ENCODE data around the gene HLTF.

GRCh38 chr3:147423213-147423538 is 14.0 kb downstream of the ZIC1 start:
- CAGE, long polyA plus RNA: no peak
- RRBS: no CpG with 5 or more reads among the region's 20 CpGs

- CAGE, long polyA plus RNA: no peak
- RRBS: no CpG with 5 or more reads among the region's 2 CpGs
Observed at GRCh38 chr3:147732340-147732594, 323.1 kb downstream of the ZIC1 start.

- CAGE, long polyA plus RNA: no peak
- RRBS: no CpG with 5 or more reads among the region's 2 CpGs
Observed at GRCh38 chr3:148735560-148735899, 37.8 kb downstream of the AGTR1 start.

DNA sequence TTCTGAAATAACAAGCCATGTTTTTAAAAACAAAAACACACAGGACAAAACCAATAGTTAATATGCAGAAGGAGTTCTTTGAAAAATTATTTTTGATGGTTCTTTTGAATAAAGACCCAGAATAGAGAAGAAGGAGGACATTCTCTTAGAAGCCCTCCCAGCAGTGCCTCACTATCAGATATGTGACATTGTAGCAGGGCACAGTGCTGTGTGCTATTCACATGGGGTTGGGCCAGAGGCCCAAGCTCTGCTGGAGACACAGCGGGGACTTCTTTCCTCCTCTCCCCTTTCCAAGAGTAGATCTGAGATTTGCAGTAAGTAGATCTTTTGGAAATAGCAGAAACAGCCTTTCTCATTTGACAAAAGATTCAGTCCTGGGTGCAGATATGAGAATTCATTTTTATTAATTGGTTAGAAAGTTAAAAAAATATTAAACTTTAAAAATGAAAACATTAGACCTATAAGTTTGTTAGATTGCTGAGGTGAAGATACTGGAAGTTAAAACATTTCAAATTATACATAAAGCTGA is 6.3 kb downstream of the GYG1 start:
- CAGE, long polyA plus RNA: no peak
- RRBS: no CpG with 5 or more reads among the region's 1 CpG

DNA sequence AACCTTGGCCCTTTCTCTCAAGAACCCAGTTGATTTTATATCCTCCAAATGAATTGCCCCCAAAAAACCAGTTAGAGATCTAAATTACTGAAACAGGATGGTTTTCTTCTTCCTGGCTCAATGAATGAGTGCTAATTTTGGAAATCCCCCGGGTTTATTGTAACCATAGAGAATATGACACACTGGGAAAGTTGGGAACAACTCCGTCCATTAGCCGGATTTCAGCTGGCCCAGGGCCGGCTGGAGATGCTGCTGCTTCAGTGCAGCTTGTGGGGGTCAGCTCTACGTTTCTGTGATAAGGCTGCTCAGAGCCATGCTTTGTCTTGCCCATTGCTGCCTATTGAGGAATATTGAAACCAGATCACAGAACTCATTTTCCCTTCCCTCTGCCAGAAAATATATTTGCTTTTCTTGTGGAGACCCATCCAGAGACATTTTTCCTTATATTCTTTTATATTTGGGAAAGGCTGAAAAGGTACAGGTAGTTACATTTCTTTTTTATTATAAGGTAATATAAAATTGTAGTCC is 20.4 kb downstream of the GYG1 start:
- CAGE, long polyA plus RNA: no peak
- RRBS: 97% methylated on average over 2 of the region's 5 CpGs

DNA sequence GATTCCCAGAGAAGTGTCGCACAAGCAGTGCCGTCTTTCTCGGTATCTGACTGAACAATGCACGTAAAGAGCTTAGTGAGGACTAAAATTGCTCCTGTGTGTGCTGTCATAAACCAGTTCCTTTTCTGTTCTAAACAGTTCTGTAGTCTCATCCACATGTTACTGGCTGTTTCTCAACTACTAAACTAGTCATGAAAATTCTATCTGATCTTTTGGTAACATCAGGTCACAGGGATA is 25.5 kb downstream of the GYG1 start:
- CAGE, long polyA plus RNA: no peak
- RRBS: no CpG with 5 or more reads among the region's 4 CpGs

DNA sequence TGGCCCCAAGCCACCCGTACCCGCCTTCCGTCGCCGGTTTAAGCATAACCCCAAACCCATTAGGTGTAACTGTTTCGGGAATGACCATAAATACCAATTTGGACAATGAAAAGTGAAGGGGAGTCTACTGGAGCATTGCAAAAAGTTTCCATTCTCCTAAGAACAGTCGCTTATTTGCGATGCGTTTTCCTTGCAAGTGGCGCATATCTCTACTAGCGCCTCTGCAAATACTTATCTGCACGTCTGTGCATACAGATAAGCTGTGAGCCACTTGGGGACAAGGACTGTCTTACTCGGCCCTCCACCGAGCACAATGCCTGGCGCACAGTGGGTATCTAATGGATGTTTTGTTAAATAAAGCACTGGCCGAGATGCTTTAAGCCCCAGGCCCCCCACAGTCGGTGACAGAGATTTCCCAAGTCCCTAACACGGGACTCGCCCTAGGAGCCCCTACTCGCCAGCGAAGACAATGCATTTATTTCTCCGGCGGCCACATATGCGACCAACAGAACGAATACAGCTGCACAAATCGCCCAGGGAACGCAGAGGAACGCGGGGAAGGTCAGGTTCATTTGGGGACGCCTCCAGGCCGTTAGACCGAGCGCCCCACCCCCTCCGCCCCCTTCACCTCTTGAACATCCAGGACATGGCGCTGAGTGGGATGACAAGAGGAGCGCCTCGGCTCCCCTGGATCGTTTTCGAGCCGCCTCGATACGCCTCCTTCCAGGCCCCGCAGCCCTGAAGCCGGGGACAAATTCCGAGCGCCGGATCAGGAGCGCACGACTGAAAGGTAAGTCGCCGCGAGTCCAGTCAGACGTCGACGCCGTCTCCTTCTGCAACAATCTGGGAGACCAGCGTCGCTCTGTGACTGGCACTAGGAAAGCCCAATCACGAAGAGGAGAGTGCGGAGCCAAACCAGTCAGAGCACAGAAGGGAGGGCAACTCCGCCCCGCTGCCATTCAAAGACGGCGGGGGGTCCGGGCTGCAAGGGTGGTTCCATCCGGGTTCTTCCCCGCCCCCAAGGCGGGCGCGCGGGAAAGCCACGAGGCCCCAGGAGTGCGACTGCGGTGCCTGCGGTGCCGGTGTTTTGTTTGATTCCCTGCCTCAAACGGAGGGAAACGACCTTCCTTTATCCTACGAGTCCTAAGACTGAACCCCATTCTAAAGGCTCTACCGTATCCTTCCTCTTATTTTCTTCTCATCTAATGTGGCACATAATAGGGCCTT is at the start of gene HLTF:
Gene HLTF (minus strand): TSS at position 845 of the 1,227 bp plus-strand sequence.
- CAGE, long polyA plus RNA: no peak
- RRBS: 3% methylated on average over 10 of the region's 80 CpGs

DNA sequence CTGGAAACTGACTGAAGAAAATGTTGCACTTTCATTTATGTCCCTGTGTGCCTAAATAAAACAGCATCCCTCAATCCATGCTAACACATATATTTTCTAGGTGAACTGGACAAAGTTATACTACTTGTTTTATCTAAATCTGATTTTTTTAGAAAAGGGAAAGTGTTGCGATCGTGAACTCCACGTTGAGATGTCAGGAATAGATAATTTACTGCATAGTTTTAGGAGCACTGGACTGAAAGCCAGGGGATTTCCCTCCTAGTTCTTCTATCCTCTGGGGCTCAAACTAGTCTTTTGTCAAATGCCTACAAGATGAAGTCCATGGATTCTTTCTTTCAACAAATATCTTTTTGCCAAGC is 679 bp upstream of the HPS3 start:
- CAGE, long polyA plus RNA: no peak
- RRBS: no CpG with 5 or more reads among the region's 3 CpGs

GRCh38 chr3:149179855-149180616 is 41.6 kb downstream of the CP start:
- CAGE, long polyA plus RNA: no peak
- RRBS: no CpG with 5 or more reads among the region's 7 CpGs

DNA sequence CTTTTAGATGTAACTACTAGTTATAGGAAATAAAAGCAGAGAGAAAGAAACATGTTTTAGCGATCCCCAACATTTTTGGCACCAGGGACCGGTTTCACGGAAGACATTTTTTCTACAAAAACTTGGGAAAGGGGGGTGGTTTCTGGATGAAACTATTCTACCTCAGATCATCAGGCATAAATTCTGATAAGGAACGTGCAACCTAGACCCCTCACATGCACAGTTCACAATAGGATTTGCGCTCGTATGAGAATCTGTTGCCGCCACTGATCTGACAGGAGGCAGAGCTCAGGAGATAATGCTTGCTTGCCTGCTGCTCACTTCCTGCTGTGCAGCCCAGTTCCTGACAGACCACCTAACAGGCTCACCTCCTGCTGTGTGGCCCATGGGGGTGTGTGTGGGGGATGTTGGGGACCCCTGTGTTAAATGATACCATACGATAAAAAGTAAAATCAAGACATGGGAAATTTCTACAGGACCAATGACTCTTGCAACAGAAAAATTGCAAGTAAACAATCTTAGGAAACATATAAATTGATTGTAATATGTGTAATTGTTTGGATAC is 24.0 kb downstream of the CP start:
- CAGE, long polyA plus RNA: no peak
- RRBS: no CpG with 5 or more reads among the region's 8 CpGs

- CAGE, long polyA plus RNA: no peak
Observed at GRCh38 chr3:149277552-149277907, 55.9 kb upstream of the CP start.

DNA sequence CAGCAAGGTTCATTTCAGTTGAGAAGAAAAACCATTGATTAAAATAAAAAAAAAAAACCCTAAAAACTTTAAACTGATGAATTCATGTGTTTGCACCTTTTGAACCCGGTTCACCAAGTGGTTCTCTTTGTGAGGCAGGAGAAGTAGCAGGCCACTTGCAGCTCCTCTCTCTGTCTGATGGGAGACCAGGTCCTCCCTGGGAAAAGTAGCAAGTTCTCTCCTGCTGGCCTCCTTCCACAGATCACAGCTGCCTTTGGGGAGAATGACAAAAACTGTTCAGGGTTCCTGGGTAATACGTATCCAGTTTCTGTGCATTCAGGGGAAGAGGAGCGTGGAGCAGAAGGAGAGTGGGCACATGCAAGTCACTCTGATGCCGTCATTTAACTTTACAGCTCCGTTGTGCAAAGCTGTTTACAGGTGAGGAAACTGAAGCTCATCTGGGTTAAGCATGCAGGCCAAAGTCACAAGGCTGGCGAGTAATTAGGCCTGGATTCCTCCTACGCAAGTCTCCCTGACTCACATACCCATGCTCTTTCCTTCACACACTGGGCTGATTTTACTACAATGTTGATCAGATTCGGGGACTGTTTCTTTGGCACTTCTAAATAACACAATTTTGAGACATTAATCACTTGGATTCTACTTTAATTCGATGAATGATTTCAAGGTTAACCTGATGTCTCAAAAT is 7.4 kb upstream of the TM4SF1 start:
- CAGE, long polyA plus RNA: no peak
- RRBS: no CpG with 5 or more reads among the region's 9 CpGs

- CAGE, long polyA plus RNA: no peak
- RRBS: no CpG with 5 or more reads among the region's 10 CpGs
Observed at GRCh38 chr3:149387958-149388591, 10.6 kb upstream of the TM4SF1 start.

GRCh38 chr3:149554585-149555237 is 80.2 kb downstream of the TM4SF4 start:
- CAGE, long polyA plus RNA: no peak
- RRBS: no CpG with 5 or more reads among the region's 5 CpGs

DNA sequence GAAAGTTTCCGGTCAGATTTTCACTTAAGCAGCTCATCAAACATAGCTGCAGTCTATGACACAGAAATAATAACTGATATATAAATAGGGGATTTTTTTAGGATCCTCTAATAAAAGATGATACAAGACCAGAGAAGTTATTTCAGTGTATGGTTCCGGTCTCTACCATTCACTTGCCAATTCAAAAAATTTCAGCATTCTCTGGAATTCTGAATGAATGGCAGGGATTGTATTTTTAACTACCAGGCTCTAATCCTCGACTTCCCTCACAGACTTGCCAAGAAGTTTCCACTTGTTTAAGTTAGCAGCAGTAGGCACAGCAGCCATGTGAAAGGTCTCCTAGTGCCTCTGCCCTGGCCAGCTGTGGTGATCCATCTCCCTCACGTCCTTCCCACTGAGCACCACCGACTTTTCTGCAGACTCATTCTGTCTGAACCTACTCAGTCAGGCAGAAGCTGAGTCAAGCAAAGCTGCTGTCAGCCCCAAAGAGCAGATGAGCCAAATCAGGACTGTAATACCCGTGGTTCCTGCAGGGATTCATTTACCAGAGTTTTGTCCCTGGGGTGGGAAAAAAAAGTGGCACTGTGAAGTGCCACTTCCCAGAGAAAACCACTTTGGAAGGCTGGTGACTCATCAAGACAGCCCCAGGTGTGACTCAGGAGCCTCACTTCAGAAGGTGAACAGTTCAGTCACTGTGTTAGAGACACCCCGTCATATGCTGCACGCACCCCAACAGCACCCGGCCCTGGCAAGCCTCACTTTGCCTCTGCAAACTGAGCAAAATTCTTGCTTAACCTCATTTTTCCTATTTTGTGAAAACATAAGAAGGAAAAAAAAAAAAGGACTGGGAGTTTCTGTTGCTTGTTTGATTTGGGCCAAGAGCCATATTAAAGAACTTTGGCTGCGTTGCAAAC is 76.1 kb downstream of the WWTR1 start:
- CAGE, long polyA plus RNA: no peak
- RRBS: 0% methylated on average over 1 of the region's 10 CpGs

DNA sequence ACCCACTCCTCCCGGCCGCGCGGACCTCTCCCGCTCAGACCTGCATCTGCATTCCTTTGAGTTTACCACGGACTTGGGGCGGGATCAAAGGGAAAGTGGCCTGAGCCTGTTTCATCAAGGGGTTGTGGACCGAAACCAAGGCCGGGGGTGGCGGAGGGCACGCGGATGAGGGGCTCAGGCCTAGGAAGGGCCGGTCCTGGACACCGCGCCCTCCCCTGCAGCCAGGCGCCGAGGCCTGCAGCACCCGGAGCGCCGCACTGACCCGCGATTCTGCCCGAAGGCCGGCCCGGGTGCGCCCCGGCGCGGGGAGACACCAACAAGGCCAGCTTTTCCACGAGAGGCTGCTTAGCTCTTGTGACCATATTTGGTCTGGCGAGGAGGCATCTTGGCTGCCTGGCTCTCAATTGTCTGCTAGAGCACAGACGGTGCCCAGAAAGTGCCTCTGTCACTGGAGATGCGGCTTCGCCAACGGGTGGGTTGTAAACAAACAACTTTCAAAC is 462 bp upstream of the WWTR1 start:
- CAGE, long polyA plus RNA: no peak
- RRBS: 1% methylated on average over 15 of the region's 35 CpGs

GRCh38 chr3:149703405-149704030 is 45.7 kb upstream of the WWTR1 start:
- CAGE, long polyA plus RNA: no peak
- RRBS: no CpG with 5 or more reads among the region's 4 CpGs

- CAGE, long polyA plus RNA: no peak
- RRBS: 0% methylated on average over 2 of the region's 31 CpGs
Observed at GRCh38 chr3:149813319-149814293, 591 bp downstream of the RNF13 start.

GRCh38 chr3:149957253-149957643 is 13.4 kb downstream of the PFN2 start:
- CAGE, long polyA plus RNA: no peak

- CAGE, long polyA plus RNA: no peak
- RRBS: no CpG with 5 or more reads among the region's 16 CpGs
Observed at GRCh38 chr3:149968703-149969685, 1.7 kb downstream of the PFN2 start.